ENCODE data around the genes HOXD11 and OSBPL6.

- RRBS, result 5% methylated on average over 30 of the region's 85 CpGs
Measured at GRCh38 chr2:176106449-176107484, at the start of gene HOXD11. Gene HOXD11 (plus strand): TSS chr2:176107280.

DNA sequence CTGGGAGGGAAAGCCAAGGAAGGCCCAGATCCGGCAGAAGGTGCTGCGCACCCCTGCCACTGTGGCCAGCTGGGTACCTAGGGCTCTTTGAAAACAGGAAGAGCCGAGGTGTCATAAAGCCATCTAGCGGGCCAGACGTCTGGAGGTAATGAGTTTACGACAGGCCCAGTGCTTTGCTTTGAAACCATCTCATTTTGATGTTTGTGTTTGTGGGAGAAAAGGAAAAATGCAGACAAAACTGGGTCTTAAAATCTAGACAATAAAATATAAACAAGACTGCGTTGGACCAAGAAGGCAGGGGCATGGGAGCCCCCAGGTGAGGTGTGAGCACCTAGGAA lies 3.2 kb downstream of the HOXD9 start:
- RRBS, result no CpG with 5 or more reads among the region's 7 CpGs

DNA sequence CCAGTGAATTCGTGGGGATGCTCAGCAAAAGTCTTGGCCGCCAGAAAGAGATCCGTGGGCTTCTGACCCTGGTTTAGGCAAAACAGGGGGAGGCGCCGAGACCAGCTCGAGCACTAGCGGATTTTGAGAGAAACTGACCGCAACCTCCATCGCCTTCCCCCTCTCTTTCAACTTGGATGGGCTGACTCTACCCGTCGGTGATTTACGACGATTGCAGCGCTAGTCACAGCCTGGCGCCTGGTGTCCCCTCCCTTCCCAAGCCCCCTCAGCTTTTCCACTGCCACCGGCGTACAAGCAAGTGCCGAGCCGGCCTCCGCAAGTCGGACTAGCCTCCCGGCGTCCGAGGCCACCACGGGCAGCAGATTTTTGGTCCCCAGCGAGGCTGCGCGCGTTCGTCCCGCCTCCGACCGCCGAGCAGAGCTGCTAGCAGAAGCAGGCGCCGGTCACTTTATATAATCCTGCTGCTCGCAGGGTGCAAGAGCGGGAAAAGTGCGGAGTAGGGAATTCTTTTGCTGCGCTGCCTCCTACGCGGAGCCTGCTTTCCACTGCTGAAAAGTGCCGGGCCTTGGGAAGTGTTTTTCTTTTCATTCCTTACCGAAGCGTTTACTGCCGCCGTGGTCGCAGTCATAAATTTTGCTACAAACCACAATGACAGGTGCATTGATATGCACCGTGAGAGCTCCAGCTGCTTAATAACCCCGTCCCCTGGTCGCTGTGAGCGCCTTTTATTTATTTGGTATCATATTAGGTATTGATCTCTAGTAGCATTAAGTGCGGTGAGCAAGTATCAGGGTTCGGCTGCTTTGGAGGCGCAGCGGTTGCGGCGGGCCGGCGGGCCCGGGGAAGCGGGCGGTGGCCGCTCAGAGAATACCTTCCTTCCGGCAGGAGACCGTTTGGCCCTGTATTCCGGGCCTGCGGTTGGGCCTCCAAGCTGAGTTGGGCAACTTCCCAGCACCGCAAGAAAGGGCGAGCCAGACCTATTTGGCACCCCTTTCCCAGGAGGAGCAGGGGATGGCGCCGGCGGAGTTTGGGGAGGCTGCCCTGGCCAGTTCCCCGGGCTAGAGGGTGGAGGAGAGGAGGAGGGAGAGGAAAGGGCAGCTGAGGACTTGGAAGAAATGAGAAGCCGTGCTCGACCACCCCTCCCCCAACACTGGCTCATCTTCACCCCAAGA lies 7.9 kb downstream of the HOXD3 start:
- RRBS, result 20% methylated on average over 12 of the region's 76 CpGs

GRCh38 chr2:176174888-176175467 lies 13.5 kb upstream of the HOXD1 start:
- RRBS, result 80% methylated on average over 3 of the region's 33 CpGs

GRCh38 chr2:176175666-176176120 lies 12.8 kb upstream of the HOXD1 start:
- RRBS, result no CpG with 5 or more reads among the region's 3 CpGs

DNA sequence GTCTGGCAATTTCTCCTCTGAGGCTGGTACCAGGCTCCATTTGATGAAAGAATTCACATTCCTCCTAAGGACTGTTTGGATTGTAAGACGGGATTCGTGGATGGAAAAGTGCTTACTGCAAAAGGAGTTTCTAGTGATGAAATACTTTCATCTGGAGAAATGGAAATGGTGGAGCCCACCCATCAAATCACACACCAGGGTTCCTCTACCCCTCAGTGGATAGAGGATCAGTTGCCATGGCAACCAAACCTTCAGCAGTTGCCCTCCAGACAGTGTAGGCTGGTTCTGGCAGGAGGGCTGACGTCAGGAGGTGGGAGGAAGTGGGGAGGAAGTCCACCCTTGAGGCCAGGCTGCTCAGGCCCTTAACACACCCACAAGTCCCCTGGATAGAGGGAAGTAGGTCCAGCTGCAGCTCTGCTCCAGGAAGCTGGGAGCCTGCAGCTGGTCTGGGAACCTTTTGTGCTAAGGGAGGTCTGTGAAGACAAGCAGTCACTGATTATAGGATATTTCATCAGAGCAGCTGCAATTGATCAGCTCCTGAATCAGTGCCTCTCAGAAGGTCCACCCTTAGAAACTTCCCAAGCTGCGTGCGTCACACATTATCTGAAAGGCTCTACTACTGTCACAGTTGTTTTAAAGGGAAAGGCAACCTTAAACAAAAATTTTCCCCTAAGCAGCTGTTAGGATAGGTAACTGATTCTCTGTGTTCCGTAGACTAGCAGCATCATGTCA lies 186.6 kb downstream of the MTX2 start:
- RRBS, result no CpG with 5 or more reads among the region's 6 CpGs

DNA sequence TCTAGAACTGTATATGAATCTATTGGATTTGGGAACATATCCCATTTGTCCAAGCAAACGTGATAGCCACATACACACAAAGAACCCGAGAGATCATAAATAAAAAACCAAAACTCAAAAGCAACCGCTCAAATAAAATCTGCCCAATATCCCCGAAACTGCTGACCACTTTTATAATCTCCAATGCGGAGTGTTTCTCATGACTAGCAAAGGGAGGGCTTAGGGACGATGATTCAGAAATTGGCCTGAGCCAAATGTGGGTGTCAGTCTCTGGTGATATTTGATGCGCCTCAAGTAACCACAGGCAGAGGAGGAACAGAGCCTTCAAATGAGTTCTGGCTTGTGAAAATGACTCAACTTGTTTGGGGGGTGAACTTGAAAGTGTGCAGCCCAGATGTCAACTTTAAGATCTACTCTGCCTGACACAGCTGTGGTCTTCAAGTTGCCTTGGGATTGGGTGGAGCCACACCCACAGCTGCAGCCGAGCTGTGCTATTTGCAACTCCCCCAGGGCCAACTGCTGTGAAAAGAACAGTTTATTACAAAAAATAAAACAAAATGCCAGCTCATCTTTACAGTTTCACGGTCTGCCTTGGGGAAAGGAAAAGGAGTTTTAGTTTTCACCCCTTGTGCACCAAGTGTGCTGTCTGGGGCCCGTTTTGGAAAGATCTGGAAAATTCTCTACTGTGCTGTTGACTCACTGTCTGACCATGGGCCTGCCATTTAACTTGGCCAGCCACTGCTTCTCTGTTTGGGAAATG lies 222.0 kb downstream of the MTX2 start:
- RRBS, result no CpG with 5 or more reads among the region's 10 CpGs

DNA sequence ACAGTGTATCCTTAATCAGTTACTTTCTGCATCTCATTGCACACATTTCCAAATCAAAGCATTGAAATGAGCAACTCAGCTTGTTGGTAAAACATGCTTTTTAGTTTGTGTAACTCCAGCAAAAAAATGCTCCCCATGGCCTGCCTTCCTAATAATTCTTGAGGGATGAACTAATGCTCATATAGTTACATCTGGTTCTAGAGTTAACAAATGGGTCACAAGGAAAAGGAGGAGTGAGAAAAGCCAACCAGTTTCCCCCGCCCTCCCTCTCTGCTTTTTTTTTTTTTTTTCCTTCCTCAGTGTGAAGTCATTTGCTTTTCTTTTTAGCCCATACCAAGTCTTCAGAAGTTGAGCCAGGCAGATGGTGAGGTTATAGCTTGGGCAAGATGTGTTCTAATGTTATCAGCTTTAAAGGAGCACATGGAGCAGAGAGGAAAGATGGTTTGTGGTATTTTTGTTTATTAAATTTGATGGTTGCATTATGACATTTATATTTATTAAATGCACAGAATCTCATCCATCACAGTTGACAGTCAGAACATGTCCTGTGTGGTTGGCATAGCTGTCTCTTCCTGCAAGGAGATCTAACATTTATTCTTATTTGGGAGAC lies 231.8 kb downstream of the MTX2 start:
- RRBS, result no CpG with 5 or more reads among the region's 1 CpG

DNA sequence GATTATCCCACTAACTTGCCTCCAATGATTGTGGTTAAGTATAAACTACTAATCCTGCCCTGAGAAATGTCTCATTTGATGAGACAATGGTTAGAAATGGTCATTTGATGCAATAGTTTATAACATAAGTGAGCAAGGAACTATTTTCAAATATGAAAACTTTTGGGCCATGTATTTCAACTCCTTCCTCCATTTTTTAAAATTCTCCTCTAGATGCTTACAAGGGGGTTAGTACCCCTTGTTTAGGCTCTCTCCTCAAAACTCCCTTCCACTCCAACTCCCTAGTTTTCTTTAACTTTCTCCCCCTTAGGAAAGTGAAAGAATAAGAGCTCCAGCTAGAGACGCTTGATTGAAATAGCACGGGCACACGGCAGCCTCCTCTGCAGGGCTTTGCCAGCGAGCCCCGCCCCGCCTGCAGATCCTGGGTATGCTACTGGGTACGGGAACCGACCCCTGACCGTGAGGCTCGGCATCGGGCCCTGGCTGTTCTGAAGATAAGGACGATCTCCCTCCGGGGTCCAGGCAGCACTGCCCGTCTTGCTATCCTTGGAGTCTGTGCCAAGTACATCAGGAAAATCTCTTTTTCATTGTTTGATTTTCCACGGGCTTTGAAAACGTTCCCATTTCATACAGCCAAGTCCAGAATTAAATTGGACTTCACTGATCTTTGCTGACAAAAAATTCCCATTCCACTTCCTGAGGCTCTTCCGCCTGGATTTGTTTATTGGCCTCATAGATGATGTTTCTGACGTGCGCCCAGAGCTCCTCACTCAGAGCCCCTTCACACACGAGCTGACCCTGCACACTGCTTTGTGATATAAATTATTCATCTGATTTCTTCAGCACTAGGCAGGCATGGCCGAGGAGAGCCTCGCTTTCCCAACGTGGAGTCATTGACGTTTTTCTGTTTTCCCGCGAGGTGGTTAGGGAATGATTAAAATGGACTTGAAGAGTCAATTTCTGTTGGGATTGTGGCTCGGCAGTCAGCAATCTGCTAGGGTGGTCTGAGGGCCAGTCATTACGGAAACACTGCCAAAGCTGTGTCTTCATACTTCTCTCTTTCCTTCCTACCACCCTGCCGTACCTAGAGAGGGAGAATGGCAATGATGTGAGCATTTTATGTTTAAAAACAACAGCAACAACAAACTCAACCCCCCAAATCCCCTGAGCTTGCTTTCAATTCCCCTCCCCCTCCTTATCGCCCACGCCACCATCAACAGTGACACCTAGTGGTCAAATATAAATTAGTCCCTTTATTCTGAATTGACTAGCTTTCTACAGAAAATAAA lies 284.6 kb downstream of the MTX2 start:
- RRBS, result no CpG with 5 or more reads among the region's 31 CpGs

DNA sequence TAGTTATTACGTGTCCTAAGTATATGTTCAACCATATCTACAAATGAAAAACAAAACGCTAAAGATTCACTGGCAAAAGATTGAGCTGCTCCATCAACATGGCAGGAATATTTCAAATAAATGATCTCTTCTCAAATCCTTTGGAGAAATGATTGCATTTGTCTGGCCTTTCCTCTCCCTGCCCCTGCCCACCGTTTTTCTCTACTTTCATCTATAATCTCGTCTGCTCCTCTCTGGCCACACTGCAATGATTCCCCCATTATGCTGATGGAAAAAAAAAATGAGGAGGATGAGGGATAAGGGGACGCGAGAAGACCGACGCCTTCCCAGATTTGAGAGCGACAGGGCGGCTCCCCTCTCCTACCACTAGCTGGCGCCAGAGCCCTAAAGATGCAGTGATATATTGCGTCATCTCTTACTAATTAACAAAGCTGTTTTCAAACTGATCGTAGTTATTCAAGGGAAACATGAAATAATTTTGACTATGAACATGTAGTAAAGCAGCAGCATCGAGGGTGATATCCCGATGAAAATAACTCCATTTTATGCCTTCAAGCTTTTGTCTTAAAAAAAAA lies 48.1 kb upstream of the HNRNPA3 start:
- RRBS, result no CpG with 5 or more reads among the region's 15 CpGs

GRCh38 chr2:177211293-177212517 lies 889 bp upstream of the HNRNPA3 start:
- RRBS, result no CpG with 5 or more reads among the region's 34 CpGs

DNA sequence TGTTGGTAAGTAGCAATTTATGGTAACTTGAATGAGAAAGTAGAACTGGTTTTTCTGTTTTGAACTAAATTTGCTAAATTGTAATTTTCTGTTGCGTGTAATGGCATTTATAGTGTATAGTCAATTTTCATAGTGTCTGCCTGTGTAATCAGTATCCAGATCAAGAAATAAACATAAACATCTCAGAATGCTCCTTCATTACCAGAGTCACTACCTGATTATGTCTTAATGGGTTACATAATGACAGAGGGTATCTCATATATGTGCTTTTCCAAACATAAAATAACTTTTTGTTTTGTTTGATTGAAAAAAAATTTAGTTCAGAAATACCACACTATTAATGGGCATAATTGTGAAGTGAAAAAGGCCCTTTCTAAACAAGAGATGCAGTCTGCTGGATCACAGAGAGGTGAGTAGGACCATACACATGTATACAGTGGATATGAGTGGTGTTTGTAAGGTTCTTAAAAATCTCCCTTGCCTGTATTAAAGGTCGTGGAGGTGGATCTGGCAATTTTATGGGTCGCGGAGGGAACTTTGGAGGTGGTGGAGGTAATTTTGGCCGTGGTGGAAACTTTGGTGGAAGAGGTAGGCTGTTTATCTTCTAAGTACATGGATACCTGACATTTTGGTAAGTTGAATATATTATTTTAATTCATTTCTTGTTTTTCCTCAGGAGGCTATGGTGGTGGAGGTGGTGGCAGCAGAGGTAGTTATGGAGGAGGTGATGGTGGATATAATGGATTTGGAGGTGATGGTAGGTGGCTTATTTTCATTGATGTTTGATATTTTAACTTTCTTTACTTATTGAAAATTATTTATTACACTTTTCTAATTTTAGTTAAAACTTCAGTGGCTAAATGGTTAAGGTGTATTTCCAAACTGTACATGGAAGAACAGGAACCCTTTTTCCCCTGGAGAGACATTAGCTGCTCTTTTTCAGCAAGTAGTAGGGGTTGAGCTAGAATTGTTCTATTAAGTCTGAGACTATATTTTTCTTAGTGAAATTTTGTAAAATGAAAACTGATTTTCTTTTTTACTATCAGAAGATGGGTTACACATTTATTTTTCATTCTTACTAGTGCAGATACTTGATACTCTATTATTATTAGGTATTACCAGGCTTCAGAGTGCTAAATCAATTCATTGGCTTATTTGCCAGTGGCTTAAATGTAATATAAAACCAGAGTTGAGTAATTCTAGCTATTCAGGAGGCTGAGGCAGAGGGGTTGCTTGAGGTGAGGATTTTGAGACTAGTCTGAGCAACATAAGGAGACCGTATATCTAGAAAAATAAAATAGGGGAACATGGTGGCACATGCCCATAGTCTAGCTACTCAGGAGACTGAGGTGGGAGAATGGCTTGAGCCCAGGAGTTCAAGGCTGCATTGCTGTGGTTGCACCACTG lies 4.1 kb downstream of the HNRNPA3 start:
- RRBS, result no CpG with 5 or more reads among the region's 6 CpGs

DNA sequence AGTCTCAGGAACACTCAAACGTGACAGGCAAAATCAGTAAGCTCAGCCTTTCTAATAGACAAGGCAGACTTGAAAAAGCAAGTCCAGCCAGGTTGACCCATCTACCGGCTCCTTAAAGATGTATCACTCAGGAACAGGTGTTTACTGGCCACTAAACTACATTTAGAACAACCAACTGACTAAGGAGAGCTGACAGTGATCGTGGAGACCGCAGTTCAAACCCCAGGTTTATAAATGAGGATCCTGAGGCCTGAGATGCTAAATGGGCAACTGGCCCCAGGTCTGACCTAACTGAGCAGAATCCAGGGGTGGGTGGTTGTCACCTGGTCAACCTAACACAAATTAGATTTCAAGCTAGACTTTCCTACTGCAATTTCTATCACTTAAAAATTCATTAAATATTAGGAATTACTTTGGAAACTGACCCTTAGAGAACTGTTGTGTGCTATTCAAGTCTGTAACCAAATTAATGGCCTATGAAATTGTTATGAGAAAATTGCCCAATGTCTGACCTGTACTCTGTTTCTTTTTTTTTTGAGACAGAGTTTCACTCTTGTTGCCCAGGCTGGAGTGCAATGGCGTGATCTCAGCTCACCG lies 16.5 kb downstream of the NFE2L2 start:
- RRBS, result no CpG with 5 or more reads among the region's 6 CpGs

DNA sequence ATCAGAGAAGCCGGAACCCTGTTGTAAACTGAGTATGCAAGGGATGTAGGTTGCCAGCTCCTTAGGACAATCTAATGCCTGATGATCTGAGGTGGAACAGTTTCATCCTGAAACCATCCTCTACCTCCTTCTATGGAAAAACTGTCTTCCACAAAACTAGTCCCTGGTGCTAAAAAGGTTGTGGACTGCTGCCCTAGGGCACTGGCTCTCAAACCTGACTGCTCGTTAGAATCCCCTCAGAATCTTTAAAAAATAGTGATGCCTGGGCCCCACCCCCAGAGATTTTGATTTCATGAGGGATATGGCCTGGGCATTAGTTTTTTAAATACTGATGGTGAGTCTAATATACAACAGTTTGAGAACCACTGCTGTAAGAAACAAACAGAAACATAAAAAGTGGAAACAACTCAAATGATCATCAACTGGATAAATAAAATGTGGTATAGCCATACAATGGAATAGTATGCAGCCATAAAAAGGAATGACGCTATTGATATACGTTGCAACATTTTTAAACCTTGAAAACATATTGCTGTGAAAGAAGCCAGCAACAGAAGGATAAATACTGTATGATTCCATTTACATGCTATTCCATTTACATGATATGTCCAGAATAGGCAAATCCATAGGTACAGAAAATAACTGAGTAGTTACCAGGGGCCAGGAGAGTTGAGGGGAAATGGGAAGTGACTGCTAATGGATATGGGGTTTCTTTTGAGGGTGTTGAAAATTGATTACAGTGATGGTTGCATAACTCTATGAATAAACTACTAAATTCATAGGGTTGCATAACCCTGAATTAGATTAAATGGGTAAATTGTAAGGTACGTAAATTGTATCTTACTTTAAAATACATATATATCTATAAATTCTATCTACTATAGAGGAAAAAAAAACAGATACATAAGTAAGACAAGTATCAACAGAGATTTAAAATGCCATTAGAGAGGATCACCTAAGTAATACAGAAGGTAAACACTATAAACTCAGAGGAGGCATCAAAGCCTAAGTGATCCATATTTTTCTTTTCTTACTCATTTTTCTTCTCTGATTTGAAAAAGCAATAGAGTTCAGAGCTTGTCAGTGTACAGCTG lies 6.4 kb downstream of the NFE2L2 start:
- RRBS, result no CpG with 5 or more reads among the region's 5 CpGs

DNA sequence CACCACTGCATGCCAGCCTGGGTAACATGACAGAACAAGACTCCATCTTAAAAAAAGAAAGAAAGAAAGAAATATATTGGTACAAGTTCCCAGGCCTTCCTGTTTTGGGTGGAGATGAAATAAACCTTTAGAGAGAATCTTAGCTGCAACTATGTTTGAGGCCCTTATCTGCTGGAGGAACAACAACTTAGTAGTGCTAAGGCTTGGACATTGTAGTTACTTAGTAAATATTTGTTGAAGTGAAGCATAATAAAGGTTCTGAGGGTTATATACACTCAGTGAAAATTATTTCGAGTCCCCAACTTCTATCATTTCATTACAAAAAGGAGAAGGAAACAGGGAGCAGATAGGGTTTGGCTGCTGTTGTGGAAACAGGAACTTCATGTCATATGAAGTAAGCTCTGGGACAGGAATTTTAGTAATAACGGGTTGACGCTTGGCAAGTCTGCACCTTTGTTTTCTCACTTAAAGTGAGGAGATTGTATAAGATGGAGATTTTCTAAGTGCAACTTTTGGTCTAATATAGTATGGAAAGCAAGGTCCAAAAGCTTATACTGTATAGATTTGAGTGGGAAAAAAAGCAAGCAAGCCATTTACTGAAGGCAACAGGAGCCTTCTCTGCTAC lies 40.0 kb upstream of the AGPS start:
- RRBS, result no CpG with 5 or more reads among the region's 3 CpGs

- RRBS, result no CpG with 5 or more reads among the region's 12 CpGs
Measured at GRCh38 chr2:177553289-177553924, 811 bp upstream of the TTC30B start.

GRCh38 chr2:177679875-177680192 lies 61.3 kb upstream of the TTC30A start:
- RRBS, result no CpG with 5 or more reads among the region's 3 CpGs

DNA sequence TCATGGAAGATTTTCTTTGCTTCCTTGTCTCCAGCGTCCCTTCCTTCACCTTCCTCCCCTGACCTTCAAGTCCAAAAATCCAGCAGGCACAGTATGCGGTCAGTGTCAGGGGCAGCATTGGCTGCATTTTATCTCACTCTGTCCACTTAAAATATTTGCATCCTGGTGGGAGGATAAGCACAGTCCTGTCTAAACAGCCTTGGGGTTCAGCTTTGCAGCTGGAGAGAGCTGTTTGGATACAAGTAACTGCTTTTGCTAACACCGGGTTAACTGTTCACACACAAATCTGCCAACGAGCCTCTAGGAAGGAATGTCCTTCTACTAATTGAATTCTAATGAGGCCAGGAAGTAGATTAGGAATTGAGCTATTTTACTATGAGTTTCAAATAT lies 136.0 kb upstream of the TTC30A start:
- RRBS, result no CpG with 5 or more reads among the region's 4 CpGs

- RRBS, result 3% methylated on average over 32 of the region's 112 CpGs
Measured at GRCh38 chr2:178194467-178195686, at the start of gene OSBPL6. Gene OSBPL6 (plus strand): TSS chr2:178194512.

GRCh38 chr2:178277524-178278344 lies 83.4 kb downstream of the OSBPL6 start:
- RRBS, result no CpG with 5 or more reads among the region's 8 CpGs

Measured in AG09309 (cell line).